ENCODE measurements around a stretch of chr12.

- RRBS, result no CpG with 5 or more reads among the region's 2 CpGs
Measured at GRCh38 chr12:84986200-84986520, 49.9 kb downstream of the TSPAN19 start.

GRCh38 chr12:85280341-85281015, 458 bp downstream of the ALX1 start:
- RRBS, result 1% methylated on average over 4 of the region's 43 CpGs

- RRBS, result no CpG with 5 or more reads among the region's 34 CpGs
Measured at GRCh38 chr12:85317789-85318683, 38.0 kb downstream of the ALX1 start.

GRCh38 chr12:87784462-87784752, 244.8 kb downstream of the C12orf50 start:
- RRBS, result no CpG with 5 or more reads among the region's 15 CpGs

DNA sequence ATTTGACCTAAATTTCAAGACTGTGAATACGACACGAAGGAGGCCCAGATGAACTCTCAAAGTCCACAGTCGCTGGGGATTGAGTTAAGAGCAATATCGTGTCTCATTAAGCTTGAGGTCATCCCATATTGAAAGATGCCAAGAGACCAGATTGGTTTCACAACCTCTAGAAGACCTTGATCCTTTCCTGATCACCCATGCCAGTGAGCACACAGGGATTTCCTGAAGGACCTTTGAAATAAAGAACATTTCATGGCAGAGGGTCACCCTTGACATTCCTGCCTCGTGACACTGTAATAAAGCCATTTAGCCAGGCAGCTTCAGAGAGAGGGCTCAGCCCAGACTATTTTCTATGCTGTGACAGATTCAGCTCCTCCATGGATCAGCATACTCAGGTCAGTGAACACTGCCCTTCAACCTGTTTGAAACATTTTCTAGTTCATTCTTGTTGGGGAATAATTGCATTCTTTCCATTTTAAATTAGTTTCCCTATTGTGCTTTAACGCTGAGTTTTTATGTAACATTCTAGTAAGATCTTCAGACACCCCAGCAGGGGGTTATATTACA, 213.3 kb downstream of the C12orf50 start:
- RRBS, result no CpG with 5 or more reads among the region's 6 CpGs

GRCh38 chr12:89528170-89528917, 2.5 kb upstream of the POC1B start:
- RRBS, result no CpG with 5 or more reads among the region's 7 CpGs

DNA sequence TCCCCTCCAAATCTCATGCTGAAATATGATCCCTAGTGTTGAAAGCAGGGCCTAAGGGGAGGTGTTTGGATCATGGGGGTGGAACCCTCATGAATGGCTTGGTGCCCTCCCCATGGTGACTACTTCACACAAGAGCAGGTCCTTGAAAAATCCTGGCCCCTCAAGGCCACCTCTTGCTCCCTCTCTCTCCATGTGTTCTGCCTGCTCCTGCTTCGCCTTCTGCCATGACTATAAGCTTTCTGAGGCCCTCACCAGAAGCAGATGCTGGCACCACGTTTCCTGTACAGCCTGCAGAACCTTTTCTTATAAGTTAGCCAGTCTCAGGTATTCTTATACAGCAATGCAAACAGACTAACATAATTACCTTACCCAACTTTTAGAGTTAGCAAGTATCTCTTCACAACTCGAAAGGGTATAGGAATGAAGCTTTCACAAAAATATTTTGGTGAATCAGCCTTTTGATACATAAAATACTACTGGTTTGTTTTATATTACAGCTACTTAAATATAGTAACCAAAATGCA, 67.9 kb downstream of the ATP2B1 start:
- RRBS, result no CpG with 5 or more reads among the region's 3 CpGs

GRCh38 chr12:89694290-89694814, 14.3 kb downstream of the ATP2B1 start:
- RRBS, result no CpG with 5 or more reads among the region's 3 CpGs

DNA sequence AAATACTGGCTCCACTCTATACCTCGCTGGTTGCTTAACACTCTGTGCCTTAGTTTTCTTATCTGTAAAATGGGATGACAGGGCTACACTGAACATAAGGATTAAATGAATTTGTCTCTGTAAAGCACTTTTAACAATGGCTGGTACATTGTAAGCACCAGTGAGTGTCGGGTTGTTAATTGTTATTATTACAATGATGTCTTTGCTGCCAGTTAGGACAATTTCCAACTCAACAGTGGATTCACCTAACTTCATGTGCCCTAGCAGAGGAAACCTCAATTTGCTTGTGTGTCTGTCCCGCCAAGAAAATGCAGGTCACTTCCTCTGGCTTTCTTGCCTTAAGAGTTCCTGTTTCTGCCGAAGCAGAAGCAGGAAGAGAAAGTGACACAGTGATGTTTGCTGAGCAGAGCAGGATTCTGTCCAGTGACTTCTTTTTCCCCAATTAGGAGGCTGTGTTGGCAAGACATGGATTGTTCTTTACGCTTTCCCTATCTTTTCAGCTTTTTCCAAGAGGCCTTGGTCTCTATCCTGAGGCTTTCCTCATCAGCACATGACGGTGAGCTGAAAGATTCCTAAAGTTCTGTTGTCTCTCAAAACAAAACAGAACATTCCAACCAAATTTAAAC, 154.1 kb upstream of the ATP2B1 start:
- RRBS, result no CpG with 5 or more reads among the region's 6 CpGs

GRCh38 chr12:89947678-89948515, 239.3 kb upstream of the ATP2B1 start:
- RRBS, result no CpG with 5 or more reads among the region's 4 CpGs

DNA sequence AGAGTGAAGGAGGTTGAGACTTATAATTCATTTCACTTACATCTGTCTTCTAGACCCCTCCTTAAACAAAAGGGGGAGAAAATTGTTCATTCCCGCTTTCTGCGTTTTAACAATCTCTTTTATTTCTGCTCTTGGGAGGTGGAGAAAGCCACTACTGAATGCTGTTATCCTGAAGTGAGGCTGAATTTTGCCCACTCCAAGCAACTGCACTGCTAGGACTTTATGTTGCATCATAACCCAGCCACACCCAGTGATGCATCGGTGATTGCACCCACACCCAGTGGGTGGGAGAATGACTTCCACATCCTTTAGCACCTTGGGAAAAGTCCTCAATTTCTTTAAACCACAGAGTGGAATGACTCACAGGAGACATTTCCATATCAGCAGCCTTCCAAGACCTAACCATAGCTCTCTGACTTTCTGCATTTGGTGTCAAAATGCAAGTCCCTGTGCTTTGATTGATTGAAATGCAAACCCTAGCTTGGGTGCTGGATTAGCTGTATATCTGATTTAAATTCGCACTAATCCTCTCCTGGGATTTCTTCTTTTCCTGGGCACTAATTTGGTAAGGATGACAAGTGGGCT, 382.6 kb upstream of the ATP2B1 start:
- RRBS, result no CpG with 5 or more reads among the region's 4 CpGs

DNA sequence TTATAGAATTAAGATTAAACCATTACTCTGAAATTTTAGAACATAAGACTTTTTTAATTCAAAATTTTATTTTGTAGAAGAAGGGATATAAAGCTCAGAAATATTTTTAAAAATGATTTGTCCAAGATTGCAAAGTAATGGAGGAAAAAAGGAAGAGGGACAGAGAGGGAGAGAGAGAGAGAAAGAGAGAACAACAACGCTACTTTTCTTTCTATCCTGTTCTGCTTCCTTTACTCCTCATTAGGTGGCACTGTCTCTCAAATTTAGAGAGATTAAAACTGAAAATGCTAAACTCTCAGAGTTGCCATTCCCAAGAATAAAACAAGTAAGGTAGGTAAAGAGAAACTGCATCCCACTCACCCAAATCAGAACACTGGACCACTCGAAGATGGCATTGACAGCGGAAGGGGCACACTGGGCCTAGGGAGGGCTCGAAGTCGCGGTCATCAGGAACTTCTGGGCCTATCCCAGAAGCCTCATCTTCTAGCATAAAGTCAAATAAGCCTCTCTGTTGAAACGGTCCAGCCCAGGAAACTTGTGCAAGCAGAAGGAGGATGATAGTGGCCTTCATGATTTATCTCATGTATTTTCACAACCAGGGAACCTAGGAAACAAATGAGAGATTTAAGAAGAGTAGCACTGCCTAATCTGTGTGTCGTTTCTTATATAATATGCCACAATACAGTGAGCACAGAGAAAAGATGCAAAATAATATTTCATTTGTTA, 4.5 kb downstream of the DCN start:
- RRBS, result no CpG with 5 or more reads among the region's 8 CpGs

DNA sequence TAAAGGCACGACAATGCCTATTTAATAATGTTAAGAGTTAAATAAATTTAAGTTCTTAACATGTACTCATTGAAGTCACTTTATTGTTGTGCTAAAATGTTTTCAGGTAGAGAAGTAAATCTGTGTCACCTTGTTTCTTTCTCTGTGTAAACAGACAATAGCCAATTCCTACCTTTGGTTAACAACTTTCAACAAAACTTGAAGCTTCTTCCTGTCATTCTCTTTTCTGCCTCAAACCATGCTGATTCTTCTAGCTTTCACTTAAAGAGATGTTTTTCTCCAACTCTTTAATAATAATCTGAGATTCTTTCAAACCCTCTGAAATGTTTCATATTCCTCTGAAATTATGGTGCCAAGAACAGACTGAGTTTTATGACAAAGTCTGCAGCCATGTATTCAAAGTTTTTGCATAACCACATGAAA, 59.0 kb upstream of the DCN start:
- RRBS, result no CpG with 5 or more reads among the region's 1 CpG

GRCh38 chr12:92128253-92129200, 17.1 kb downstream of the BTG1 start:
- RRBS, result no CpG with 5 or more reads among the region's 5 CpGs

- RRBS, result no CpG with 5 or more reads among the region's 4 CpGs
Measured at GRCh38 chr12:92142386-92143140, 3.1 kb downstream of the BTG1 start.

DNA sequence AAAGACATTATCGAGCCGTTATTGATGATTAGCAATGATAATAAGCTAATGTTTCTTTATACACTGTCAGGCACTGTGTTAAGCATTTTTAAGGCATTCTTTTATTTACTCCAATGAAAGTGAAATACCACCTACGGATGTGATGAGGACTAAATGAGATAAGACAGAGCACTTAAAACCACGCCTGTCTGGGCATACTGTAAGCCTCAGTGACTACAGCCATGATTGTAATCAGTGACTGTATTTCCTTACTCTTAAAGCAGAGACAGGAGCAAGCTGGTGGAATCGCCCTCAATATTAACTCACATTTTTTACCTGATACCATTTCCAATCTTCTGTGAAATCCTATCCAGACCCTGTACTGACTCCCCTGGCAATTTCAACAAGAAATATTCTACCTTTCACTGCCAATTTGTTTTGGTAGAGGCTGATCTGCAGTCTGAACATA, 195.3 kb upstream of the BTG1 start:
- RRBS, result no CpG with 5 or more reads among the region's 5 CpGs

- RRBS, result no CpG with 5 or more reads among the region's 11 CpGs
Measured at GRCh38 chr12:92467687-92468861, 234.7 kb upstream of the PLEKHG7 start.

- RRBS, result no CpG with 5 or more reads among the region's 12 CpGs
Measured at GRCh38 chr12:92505205-92506279, 197.2 kb upstream of the PLEKHG7 start.

DNA sequence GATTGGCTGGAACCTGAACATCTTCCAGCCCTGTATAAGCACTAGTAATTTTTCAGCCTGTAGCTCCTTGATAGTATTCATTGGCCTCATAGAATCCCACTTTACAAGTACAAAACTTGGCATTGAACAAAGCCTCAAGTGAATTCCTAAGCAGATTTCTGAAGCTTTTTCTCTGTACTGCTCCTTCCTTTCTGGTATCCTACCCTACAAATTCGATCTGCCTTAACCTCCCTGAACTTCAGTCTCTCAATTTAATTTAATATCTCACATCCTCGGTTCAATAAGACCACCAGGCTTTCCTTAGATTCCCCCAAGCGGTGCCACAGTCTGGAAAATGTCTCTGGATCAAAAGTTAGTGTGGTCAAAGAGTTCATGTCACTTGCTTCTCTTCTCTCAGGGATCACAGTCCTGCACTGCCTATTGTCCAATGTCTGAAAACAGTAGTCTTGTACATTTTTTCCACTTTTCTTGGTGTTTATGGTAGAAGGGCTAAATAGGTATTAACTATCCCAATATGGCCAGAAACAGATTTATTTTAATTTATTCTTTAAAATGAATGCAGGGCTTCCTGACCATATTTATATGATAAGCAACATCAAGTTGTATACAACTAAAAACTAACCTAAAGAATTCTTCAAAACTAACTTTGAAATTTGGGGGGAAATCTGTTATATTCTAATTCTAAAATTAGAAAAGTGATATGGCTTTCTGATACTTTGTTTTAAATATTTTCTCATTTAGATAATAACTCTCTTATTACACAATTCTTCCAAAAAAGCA, 111.0 kb downstream of the EEA1 start:
- RRBS, result no CpG with 5 or more reads among the region's 3 CpGs

Measured in non-pigmented ciliary epithelial cell (primary cell).